Subcutaneous preadipocyte (primary cell): ENCODE data around the gene LDLRAP1.

GRCh38 chr1:24746654-24746991, 1.4 kb downstream of the CLIC4 start:
- CAGE, long polyA plus RNA, result no peak

DNA sequence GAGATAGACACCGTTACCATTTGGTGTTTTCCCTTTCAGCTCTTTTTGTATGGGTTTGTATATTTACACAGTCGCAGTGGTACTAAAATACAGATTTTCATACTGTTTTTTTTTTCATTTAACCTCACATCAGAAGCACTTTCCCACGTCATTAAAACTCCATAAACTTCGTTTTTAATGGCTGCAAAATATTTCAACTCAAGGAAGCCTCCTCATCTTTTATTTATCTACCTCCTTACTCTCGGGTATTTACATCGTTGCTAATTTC, 10.4 kb downstream of the RUNX3 start:
- CAGE, long polyA plus RNA, result no peak

DNA sequence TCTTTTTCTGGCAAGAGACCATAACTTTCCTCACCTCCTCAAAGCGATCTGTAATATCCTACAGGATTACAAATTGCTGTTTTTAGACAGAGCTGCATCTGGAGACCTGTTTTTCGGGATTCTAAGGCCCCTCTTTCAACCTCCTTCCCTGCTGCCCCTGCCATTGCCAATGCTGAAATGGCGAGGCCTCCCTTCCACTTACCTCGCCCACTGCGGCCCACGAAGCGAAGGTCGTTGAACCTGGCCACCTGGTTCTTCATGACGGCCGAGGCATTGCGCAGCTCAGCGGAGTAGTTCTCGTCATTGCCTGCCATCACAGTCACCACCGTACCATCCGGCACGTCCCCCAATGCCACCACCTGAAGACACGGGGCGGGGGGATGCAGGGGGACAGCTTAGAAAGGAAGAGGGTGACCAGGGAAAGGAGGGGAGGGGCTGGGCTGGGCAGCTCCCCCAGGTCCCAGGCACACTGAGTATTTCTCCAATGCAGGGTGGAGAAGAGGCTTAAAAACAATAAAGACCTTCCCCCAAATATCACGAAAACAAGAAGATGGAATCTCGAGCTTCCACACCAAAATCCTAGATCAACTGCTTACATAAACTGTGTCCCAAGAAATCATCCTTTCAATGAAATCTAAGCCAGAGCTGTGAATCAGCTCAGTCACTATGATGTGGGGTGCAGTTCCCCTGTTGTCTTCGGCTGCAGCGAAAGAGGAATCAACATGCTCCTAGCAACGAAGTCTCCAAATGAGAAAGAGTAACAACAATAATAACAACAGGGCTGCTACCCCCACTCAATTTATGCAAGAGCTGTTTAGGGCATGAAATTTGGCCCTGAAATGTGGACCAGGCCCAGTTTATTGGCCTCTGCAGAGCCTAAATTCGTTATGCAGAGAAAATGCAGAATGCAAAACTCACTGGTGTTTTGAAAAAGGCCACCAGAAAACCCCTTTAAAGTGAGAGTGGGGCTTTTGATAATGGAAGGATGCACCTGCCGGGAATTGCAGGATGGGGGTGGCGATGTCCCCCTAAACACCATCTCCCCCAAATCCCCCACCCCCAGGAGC, 2.4 kb downstream of the RUNX3 start:
- CAGE, long polyA plus RNA, result no peak

- CAGE, long polyA plus RNA, result no peak
Observed at GRCh38 chr1:24930335-24930732, 258 bp upstream of the RUNX3 start.

DNA sequence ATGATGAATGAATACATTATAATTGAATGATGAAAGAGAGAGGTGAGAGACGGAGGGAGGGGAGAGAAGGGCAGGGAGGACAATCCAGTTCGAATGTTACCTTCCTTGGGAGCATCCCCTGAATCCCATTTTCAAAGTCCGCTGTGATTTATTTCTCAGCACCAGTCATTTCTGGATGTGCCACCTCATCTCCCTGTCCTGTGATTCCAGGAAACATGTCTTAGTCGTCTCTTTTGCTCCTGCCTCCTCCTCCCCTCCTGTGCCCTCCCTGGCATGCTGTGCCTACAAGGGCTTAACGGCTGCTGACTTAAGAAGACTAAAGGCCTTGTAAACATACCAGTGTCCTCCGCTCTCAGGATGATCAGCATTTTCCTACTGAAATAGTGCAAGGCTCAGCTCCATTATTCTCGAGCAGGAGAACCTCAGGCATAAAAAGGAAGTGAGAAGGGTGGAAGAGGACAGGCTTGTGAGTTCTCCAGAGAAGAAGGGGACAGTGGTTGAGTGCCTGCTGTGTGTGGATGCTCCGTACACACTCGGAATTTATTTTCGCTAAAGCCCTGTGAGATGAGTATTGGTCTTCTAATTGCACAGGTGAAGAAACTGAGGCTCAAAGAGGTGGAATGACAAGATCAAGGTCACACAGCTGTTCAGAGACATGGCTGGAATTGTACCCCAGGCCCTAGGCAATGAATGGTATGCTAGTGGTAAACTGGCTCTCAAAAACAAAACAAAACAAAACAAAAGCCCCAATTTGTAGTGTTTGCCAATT, 61.7 kb upstream of the RUNX3 start:
- CAGE, long polyA plus RNA, result no peak

GRCh38 chr1:25022182-25023359, 92.5 kb upstream of the RUNX3 start:
- CAGE, long polyA plus RNA, result no peak

GRCh38 chr1:25099167-25100009, 132.9 kb downstream of the SYF2 start:
- CAGE, long polyA plus RNA, result no peak

DNA sequence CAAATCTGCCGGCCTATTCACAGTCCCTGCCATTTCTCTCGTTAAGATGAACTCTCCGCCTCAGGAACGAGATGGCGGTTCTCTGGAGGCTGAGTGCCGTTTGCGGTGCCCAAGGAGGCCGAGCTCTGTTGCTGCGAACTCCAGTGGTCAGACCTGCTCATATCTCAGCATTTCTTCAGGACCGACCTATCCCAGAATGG, 22.1 kb downstream of the RHCE start:
- CAGE, long polyA plus RNA, result no peak

DNA sequence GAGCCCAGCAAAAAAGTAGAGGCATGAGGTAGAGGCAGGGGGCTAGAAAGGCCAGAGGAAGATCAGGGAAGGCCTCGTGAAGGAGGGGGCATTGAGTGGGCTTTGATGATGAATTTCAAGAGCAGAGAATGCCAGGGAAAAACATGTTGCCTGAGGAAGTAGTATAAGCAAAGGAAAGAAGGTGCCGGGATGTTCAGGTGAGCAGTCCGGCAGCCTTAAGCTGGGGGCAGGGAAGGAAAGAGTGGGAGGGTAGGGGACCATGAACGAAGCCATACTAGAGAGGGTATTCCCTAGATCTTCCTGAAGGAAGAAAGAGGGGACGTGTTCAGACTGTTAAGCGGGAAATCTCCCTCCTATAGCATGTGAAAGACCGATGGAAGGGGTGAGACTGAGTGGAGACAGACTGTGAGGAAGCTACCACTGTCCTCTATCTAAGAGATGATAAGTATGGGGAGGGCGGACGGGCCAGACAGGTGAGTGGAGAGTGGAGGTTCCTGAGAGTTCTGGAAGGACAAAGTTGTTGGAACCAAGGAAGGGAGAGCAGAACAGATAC, 49.1 kb upstream of the LDLRAP1 start:
- CAGE, long polyA plus RNA, result no peak

GRCh38 chr1:25543160-25544337, at the start of gene LDLRAP1:
Gene LDLRAP1, plus strand, starts transcription at chr1:25543606.
- CAGE, long polyA plus RNA, result no peak

- CAGE, long polyA plus RNA, result no peak
Observed at GRCh38 chr1:25562416-25563100, 19.2 kb downstream of the LDLRAP1 start.

DNA sequence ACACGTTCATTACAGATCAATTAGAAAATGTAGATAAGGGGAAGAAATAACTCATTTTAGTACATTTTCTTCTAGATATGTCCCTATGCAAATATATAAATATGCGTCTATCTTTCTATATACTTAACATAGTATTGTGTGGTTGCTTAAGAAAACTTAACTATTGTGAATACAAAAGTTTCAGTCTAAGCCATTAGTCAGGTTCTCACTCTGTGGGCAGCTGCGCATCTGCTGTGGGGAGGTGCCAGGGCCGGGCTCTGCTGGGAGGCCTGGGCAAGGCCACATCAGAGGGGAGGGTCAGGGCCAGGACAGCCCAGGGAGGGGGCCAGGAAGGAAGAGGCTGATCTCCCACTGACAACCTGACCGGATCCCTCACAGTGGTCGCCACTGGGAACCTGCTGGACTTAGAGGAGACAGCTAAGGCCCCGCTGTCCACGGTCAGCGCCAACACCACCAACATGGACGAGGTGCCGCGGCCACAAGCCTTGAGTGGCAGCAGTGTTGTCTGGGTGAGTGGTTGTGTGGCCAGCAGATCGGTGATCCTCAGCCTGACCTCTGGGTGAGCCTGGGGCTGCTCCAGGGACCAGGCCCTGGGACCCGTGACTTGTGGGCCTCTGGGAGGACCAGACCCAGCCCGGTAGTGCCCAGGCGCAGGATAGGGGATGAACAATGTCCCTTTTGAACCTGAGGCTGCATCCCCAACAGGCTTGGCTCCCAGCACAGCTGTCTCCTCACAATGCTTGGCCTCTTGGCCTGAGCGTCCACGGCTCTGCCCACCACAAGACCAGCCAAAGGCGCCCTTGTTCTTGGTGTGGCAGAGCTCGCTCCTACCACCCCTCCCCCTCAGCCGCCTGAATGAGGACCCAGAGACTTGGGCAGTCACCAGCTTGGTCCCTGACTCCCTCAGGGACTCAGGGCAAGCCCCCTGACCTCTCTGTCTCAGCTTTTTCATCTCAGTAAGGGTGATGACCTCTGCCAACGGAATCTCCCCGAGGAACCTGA, 20.2 kb downstream of the LDLRAP1 start:
- CAGE, long polyA plus RNA, result no peak

DNA sequence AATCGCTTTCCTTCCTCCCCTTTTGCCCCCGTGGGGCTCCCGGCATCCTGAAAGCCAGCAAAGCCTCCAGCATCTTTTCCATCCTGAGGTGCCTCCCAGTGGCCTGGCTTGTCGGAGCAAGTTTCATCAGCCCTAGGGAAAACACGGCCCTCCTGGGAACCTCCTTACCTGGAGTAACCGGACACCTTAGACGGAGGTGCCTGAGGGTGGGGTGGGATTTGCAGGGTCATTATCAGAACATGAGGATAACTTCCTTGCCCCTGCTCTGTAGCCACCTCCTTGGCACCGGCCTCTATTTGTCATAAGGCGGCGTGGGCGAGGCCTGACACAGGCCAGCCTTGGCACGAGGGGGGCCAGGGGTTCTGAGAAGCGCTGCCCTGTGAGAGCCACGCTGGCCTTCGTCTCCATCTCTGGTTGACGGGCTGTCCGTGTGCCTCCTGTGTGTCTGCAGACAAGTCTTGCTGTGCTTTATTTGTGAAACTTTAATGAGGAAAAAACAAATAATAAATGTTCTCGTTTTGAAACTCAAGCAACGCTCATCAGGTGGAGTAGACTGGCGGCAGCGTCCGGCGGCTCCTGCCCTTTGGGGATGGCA, 25.0 kb downstream of the LDLRAP1 start:
- CAGE, long polyA plus RNA, result no peak

DNA sequence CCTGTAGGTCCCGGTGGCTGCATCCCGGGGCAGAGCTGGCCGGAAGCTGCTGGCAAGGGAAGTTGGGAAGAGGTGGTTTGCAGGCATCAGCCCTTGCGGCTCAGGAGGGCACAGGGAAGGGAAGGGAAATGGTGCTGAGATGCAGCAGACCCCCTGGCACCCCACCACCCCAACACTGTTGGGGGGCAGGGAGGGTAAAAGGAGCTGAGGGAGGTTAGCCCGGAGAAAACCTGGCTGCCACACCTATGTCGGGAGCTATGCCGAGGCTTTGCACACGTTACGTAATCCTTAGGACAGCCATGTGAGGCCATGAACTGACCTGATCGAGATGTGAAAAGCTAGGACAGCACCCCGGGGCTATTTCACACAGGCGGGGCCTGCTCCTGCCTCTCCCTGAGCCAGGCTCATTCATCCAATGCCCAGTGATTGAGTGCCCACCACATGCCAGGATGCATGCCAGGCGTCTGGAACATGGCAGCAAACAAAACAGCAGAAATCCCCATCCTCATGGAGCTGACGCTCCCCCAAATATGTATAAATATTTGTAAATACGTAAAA, 30.1 kb downstream of the LDLRAP1 start:
- CAGE, long polyA plus RNA, result no peak

DNA sequence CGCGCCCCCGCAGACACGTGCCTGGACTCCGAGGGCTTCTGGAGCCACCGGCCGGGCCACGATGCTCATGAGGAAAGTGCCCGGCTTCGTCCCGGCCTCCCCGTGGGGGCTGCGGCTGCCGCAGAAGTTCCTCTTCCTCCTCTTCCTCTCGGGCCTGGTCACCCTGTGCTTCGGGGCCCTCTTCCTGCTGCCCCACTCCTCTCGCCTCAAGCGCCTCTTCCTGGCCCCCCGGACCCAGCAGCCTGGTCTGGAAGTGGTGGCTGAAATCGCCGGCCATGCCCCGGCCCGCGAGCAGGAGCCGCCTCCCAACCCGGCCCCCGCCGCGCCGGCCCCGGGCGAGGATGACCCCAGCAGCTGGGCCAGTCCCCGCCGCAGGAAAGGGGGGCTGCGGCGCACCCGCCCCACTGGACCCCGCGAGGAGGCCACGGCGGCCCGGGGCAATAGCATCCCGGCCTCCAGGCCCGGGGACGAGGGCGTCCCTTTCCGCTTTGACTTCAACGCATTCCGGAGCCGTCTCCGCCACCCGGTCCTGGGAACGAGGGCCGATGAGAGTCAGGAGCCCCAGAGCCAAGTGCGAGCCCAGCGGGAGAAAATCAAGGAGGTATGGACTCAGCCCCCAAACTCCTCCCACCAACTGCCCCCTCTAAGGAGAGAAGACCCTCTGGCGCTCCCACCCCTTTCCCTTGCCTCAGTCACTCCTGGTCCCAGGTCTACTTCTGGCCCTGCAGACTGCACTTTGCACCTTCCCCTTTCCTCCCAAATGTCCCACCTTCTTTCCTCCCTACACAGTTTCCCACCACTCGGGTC, 1.3 kb downstream of the MAN1C1 start:
- CAGE, long polyA plus RNA, result no peak

GRCh38 chr1:25619010-25619540, 2.5 kb downstream of the MAN1C1 start:
- CAGE, long polyA plus RNA, result no peak

- CAGE, long polyA plus RNA, result no peak
Observed at GRCh38 chr1:25695539-25696489, 79.2 kb downstream of the MAN1C1 start.

GRCh38 chr1:25800340-25800908, 431 bp downstream of the SELENON start:
- CAGE, long polyA plus RNA, result no peak

- CAGE, long polyA plus RNA, result no peak
Observed at GRCh38 chr1:25872100-25872647, 3.3 kb downstream of the PAQR7 start.

DNA sequence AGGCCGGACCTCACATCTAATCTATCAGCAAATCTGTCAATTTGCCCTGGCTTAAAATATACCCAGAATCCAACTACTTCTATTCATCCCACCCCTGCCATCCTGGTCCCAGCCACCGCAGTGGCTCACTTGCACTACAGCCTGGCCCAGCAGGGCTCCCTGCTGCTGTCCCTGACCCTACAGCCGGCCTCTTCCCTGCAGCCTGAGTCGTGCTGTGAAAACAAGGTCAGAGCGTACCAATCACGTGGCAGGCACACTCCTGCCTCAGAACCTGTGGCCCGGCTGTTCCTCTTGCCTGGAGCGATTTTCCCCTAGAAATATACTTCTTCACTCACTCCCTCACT, 3.0 kb upstream of the EXTL1 start:
- CAGE, long polyA plus RNA, result no peak